Urinary bladder (tissue), 3 donors: ENCODE measurements around the genes NBEA, SPART and PROSER1.

GRCh38 chr13:32764330-32764986 lies 178.2 kb downstream of the PDS5B start:
- PRO-cap: no peak
- RAMPAGE, long total RNA: no peak

DNA sequence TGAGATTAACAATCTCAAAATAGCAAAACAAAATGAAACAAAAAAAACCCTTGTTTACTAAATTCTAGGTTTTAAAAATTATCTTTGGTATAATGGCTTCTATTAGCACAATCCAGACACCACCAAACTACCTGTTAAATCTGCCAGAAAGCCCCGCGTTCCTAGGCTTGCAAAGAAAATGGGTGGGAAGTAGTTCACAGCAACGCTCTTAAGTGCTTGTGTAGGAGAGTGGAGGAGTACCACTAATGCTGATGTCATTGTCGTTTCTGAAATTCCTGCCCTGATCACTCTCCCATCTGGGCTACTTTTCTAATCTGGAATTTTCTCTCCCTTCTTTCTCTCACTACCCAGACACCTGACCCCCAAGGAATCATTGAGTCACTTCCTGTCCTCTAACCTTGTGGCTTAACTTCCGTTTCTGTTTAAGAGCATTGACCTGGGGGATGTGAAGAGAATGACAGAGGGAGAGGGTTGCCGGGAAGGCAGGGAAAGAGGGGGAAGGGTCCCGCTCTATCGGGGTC lies 98.8 kb downstream of the STARD13 start:
- PRO-cap: bidirectional peak, plus-strand start at position 454 of the sequence, minus-strand start at position 268 of the sequence
- RAMPAGE, long total RNA: no peak

GRCh38 chr13:33230274-33231087 lies 55.1 kb downstream of the STARD13 start:
- PRO-cap: no peak
- RAMPAGE, long total RNA: no peak

DNA sequence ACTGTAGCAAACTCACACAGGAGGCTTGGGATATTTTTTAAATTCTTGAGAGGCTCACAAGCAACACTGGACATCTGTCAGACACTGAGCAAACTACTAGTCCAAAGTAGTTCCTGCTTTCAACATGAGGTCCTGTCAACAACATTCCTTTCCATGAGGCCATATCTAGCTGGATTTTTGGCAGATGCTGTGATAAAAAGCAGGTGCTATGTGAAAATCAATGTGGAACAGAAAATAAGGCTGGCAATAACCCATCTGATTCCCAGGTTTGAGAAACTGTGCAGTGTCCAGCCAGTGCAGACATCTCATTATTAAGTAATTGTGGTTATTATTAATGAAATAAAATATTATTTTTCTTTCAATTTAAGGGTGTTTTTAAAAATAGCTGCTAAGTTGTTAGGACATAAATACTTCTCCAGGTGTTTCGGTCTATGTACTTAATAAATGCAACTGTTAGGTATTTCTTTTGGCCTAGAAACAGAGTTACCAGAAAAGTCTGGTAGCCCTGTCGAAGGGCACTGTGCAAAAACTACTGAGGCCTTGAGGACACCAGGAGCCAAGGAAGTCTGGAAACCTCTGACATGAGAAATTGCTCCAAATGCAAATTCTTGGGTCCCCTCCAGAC lies 50.3 kb downstream of the STARD13 start:
- PRO-cap: no peak
- RAMPAGE, long total RNA: no peak

DNA sequence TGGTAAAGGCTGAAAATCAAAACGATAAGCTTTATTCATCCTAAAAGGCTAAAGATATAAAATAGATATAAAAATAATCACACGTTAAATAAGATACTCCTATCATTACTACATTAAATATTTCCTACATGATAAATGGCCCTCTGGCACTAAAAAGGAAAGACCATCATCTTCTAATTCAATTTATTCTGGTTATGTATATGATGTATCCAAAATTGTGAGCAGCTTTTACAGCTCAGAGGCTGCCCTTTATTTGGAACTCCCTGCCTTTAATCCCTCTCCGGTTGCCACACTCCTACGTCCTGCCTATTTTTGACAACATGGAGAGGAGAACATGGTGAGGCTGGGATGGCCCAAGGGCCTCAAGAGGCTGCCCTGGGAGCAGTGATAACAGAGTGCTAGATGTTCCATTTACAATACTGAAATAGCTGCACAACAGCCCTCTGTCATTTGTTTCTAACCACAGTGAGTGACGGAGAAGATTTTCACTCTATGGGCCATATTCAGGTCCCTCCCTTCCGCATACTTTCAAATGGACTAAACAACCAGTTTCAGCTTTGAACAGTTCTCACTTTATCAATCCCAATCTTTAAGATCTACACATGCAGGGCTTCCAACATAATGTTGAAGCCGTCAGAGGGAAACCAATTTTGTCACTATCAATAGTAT lies 33.5 kb downstream of the STARD13 start:
- PRO-cap: no peak
- RAMPAGE, long total RNA: no peak

- PRO-cap: no peak
- RAMPAGE, long total RNA: no peak
Observed at GRCh38 chr13:33447308-33447783, 161.8 kb upstream of the STARD13 start.

DNA sequence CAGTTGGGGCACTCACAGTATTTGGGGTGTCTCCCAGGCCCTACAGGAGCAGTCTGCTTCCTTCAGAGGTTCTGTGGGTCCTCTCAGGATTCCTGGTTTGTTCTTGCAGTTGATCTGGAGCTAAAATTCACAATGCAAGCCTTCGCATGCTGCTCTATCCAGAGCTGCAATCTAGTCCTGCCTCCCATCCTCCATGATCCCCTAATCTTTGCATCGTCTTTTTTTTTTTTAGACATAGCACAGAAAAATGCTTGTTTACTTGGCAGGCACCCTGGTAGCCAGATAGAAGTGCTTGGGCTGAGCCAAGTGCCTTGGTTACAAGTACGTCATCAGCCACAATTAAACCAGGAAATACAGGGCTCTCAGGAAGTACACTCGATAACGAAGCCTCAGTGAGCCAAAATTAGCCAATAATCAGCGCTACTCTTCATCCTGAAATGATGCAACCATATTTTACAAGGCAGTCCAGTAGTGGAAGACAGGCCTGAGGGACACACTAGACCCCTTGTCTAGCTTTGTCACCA lies 194.1 kb upstream of the NBEA start:
- PRO-cap: unidirectional peak, plus-strand start at position 463 of the sequence
- RAMPAGE, long total RNA: no peak

- PRO-cap: unidirectional peak, plus-strand start at chr13:34941979; bidirectional peak, plus-strand start at chr13:34942291, minus-strand start at chr13:34942032; unidirectional peak, plus-strand start at chr13:34942493
- RAMPAGE, long total RNA: no peak
Observed at GRCh38 chr13:34941380-34942580, at the start of gene NBEA. Gene NBEA, plus strand, starts transcription at chr13:34942270.

GRCh38 chr13:35159063-35159977 lies 217.2 kb downstream of the NBEA start:
- PRO-cap: no peak
- RAMPAGE, long total RNA: no peak

DNA sequence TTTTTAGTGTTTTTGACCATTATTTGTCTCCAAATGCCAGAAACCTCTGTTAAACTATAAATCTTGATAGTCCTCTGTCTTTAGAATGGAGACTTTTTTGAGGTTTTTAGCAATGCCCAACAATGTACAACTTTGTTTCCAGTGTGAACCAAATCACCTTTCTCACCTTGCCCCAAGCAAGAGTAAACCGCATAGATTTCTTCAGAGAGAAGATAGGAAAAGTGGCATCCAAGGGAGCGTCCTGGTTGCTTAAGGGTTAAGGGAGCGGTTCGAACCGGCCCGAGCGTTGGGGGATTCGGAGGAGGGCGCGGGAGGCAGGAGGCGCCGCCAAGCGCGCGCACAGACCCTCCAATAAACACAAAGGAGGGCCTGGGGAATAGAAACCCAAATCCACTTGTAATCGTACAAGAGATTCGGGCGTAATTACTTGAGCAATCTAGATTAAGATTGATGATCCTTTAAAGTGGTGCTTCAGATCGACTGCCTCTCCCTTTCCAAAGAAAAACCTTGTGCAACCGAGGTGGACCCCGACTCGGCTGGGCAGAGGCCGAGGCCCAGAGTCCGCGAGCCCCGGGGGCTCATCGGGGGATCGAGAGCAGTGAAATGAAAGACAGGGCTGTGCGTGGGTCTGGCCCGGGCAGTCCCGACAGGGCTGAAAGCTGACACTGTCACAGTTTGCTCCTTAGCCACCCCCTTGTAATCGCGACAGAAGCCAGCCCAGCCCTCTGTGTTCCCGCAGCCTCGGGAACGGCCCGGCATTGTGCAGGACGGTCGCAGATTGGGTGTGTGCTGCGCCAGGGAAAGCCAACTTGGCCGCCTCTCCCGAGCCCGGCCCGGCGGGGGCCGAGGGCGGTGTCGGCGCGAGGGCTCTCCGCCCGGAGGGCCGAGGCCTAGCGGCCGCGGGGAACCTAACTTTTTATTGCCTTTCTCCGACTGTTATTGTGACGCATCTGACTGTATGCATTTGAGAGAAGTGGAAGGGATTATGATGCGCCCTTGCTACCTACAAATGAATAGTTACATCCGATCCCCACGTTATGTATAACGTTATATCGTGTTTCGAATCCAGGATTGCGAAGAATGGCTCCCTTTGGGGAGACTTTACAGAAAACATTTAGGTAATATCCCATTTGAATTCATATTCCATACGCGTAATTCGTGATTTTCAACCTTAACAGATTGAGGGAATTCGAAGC lies 5.6 kb downstream of the MAB21L1 start:
- PRO-cap: unidirectional peak, plus-strand start at position 286 of the sequence; bidirectional peak, plus-strand start at position 758 of the sequence, minus-strand start at position 784 of the sequence
- RAMPAGE, long total RNA: no peak

- PRO-cap: unidirectional peak, plus-strand start at chr13:35734089
- RAMPAGE, long total RNA: no peak
Observed at GRCh38 chr13:35733947-35734166, 257.4 kb upstream of the MAB21L1 start.

DNA sequence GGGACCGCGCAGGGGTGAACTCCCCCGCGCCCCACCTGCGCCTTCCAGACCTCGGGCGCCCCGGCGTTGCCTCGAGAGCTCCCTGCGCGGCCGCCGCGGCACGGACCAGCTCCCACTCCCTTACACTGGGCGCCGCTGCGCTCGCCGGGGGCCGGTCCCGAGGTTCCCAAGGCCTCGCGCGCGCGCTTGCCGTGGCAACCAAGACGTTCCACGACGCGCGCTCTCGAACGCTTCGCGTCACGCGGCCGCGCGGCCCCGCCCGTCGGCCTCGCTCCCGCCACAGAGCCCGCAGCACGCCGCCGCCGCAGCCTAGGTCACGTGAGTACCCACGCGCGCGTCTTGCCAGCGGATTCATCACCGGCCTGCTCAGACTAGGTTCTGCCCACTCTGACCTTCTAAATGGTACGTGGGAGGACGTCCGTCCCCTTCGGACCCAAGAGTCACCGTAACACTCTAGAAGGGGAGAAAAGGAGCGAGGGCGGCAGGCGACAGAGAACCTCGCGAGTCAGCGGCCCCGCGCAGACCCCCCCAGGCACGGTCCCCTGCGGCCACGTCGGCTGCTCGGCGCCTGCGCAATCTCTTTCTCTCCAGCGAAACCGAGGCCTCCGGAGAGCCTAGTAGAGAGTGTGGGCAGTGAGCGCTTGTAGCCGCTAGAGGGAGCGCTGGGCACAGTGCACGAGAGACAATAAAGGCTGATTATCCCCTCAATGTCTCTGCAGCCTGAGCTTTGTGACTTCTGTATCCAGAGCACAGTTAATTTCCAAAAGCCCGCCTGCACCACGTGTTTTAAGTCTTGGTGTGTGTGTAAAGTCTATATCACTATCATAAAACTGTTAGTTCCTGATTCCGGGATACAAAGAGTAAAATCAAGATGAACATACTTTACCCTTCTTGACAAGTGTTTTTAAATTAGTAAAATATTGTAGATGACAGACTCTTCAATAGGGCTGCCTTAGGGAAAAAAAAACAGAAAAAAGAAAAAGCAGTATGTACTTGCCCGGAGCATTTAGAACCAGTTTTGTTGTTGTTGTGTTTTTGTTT lies at the start of gene SPART:
SPART (minus strand) TSS at position 205 of the 1,041 bp plus-strand sequence.
- PRO-cap: bidirectional peak, plus-strand start at position 398 of the sequence, minus-strand start at position 176 of the sequence; bidirectional peak, plus-strand start at position 456 of the sequence, minus-strand start at position 442 of the sequence; bidirectional peak, plus-strand start at position 621 of the sequence, minus-strand start at position 507 of the sequence
- RAMPAGE, long total RNA: start-site peak on the minus strand centred at position 151 of the sequence, 64 bp wide, 311 and 853 reads in 2 replicates; start-site peak on the minus strand centred at position 517 of the sequence, 80 bp wide, 448 and 384 reads in 2 replicates

DNA sequence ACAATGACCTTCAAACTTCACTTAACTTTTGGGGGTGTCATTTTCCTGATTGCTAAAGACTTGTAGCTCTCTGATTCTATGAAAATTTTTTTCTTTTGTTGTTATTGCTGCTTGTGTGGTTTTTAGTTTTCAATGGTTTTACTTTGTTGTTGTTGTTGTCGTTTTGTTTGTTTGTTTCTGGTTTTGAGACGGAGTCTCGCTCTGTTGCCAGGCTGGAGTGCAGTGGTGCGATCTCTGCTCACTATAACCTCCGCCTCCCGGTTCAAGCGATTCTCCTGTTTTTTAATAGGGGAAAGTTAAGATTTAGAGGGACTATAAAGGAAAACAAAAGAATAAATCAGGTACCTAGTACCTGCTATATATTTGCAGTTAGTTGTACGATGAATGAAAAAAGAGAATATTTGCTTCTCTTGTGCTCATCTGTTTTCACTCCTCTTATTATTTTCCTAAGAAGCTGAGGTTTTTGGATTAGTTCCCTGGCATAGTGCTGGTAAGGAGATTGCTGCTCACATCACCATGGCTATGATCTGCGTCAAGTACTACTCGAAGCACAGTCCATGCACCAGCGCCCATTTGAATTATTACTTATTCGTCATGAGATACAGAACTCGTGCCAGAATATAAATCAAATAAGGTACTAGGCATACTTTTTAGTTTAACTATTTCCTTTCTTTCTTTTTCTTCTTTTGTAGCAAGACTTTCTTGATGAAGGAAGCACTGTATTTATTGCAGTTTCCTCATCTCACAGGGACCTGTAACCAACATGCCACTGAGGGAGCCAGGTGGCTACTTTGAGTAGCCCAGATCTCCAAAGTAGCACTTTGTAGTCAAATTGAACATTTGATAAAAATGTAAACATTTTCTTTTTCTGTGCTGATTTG lies 7.0 kb downstream of the SERTM1 start:
- PRO-cap: no peak
- RAMPAGE, long total RNA: no peak

DNA sequence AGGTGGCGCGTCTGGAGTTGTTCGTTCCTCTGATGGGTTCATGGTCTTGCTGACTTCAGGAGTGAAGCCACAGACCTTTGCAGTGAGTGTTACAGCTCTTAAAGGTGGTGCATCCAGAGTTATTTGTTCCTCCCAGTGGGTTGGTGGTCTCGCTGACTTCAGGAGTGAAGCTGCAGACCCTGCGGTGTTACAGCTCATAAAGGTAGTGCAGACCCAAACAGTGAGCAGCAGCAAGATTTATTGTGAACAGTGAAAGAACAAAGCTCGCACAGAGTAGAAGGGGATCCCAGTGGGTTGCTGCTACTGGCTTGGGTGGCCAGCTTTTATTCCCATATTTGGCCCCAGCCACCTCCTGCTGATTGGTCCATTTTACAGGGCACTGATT lies 126.6 kb downstream of the POSTN start:
- PRO-cap: no peak
- RAMPAGE, long total RNA: no peak

DNA sequence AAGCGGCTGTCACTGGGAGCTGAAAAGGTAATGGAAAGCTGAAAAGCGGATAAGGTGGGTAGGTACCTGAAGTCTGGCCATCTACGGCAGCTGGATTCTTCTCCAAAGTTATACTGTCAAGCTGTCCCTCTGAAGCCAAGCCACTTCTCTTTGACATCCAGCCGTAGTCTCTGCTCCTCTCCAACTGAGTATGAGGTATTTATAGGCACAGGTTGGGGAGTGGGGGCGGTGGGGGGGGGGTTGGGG lies 65.2 kb upstream of the TRPC4 start:
- PRO-cap: no peak
- RAMPAGE, long total RNA: no peak

DNA sequence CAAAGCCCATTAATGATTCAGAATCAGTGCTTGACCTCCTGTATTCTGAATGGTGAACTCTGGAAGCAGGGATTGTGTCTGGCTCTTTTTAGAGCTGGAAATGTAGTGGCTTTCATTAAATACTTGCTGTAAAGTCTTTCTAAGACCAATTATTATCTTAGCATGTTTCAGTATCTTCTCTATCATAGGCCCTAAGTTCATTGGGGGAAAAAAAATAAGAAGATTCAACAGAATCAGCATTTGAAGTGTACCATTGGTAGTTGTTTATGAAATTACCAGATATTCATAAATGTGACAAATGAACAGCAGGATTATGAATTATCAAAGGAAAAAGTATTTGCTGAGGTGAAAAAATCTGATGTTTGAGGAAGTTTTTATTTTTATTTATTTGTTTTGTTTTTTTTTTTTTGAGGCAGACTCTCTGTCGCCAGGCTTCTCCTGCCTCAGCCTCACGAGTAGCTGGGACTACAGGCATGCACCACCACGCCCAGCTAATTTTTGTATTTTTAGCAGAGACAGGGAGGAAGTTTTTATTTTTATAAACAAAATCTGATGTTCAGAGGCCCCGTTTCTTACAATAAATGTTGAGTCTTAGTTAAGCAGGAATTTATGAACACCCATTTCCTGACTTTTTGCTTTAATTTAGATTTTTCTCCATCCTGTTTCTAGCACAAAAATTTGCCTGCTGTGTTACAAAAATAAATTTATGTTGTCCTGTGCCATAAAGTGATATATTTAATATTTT lies 12.6 kb downstream of the UFM1 start:
- PRO-cap: no peak
- RAMPAGE, long total RNA: no peak

- PRO-cap: no peak
- RAMPAGE, long total RNA: no peak
Observed at GRCh38 chr13:39036275-39036730, 1.6 kb downstream of the PROSER1 start.

DNA sequence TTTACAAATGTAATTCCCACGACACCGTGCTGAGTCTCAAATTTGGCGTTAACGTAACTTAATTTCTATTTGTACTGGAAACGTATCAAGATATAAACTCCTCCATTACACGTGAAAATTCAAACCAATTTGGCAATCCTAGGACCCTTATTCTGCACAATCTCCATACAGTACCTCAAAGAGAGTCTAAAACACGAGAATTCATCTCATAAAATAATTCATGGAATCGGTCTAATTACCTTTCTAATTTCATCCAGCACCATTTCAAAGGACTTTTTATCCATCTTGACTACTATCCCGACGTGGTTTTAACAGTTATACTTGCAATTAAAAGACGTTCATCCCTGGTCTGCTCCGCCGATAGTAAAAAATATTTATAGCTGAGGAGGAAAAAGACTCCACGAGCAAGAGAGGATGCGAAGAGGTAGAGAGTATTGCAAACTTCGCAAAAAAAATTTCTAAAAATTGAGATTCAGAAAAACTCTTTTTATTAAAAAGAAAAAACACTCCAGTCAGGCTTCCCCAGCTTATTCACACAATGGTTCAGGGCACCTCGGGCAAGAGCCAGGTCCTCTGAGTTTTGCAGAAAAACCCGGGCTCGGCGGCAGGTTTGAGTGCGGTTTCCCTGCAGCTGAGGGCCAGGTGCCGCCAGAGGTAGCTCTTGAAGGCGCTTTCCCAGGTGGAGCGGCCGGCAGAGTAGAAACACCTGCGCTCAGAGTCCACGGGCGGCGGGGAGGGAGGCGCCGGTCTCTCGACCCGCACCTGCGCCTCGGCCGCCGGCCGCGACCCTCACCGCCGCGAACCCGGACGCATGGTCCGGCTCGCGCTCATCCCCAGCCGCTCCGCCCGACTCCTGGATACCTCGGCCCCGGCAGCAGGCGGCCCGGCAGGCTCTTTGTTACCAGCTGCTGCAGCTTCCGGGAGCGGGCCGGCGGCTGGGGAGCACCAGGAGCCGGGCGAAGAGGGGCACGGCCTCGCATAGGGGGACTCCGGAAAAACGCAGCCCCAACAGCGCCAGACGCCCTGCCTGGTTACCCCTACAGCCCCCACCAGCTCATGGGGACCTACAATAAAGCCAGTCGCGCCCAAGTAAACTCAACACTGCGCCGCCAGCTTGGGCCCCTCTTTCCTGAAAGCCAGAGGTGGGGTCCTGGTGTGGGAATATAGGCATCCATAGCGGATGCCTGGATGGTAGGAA lies at the start of gene PROSER1:
PROSER1 (minus strand) TSS at position 1,131 of the 1,198 bp plus-strand sequence.
- PRO-cap: bidirectional peak, plus-strand start outside the sequence, minus-strand start at position 1,103 of the sequence
- RAMPAGE, long total RNA: no peak

GRCh38 chr13:39395310-39395984 lies 207.5 kb downstream of the LHFPL6 start:
- PRO-cap: no peak
- RAMPAGE, long total RNA: no peak

DNA sequence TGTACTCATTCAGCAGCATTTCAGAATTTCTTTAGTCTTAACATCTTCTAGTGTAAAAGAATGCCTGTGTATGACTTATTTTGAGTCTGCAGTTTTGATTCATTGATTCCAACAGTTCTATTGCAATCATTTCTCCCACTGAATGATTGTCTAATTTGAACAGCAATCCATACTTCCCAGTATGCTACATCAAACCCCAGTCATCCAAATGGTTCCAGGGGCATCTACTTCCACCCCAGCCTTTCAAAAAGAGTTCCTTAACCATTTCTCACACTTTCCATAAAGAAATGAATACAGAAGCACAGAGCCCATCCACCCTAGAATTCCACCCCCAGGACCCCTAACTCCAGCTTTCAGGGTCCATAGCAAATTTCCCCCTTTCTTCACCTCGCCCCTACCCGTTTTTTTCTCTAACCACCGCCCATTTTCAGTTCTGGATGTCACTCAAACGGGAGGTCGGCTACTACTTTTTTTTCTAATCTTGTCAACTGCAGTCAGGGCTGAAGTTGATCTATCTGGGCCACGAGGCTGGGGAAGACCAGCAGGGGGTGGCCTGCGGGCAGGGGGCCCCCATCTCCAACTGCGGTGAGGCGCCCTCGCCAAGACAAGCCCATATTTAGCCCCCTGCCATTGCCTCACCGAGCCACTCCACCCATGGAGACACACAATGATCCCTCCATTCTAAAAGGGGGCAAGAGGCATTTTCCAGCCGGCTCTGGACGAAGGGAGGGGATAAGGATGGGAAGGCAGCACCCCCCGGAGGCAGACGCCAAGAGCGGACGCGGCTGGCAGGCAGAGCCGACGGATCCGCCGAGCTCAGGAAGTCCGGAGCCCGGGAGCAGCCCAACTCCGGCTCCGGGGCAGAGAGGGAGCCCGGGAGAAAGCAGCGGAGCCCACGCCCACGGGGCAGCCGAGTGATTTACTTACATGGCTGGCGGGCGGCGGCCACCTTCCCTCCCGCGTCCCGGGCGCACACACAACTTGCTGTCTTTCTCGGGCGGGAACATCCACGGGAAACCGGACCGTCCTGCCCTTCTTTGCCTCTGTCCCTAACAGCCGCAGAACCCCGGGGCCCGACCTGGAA lies 695 bp downstream of the LHFPL6 start:
- PRO-cap: unidirectional peak, plus-strand start at position 822 of the sequence; unidirectional peak, plus-strand start at position 876 of the sequence
- RAMPAGE, long total RNA: no peak